Metastatic Pancreatic Carcinoma in the Ovary (tissue), 1 donor: ENCODE measurements around a stretch of chr3.

- PRO-cap = no peak
These were observed 35.1 kb upstream of the P3H2 start for GRCh38 chr3:190155609-190156381.

DNA sequence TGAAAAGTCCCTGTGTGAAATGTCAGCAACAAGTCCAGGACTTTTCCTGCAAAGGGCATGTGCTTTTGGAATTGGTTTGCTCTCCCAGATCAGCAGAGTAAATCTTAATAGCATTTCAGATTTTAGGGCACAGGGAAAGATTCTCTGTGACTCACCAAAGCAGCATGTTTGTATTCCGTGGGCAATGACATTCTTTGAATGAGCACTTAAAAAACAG is 2.0 kb upstream of the CLDN16 start:
- PRO-cap = no peak

GRCh38 chr3:190514976-190515241 is 1.0 kb downstream of the IL1RAP start:
- PRO-cap = no peak

DNA sequence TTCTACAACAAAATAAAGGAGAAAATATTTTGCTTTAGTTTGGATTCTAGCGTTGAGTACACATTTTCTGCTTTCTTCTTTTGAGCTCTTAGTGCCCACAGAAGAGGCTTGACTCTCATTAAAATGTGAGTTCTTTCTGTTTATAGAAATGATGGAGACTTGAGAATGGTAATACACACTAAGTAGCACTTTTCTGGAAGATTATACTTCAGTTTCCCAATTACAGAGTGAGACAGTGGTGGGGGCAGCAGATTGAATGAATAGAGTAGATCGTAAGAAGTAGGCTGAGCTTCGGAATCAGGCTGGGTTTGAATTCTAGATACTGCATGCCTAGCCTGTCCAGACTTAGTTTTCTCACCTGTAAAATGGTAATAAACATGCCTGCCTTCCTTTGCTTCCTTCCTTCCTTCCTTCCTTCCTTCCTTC is 8.0 kb downstream of the IL1RAP start:
- PRO-cap = no peak

- PRO-cap = no peak
These were observed 34.5 kb downstream of the IL1RAP start for GRCh38 chr3:190548406-190548725.

DNA sequence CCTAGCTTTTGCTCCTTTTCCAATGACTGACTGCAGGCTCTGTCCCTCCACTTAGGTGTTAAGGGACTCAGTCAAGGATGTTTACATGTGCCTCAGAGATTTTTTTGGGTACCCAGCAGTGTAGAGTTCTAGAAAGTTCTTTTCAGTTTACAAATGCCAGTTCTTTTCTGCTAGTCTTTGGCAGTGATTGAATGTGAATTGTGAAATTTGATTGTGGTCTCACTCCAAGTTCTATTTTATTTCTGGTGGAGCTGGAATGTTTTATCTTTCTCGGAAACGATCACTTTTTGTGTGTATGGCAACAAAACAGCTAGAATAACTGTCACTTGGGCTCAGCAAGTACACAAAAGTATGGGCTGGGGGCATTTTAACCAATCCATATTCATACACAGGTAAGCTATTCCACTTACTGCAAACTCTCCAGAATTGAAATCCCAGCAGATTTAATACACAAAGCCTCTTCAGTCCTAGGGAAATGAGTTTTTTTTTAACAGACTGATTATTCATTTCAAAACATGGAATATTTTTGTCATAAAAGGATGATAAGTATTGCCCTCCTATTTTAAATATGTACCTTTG is 60.7 kb downstream of the IL1RAP start:
- PRO-cap = no peak

GRCh38 chr3:190618639-190619034 is 104.8 kb downstream of the IL1RAP start:
- PRO-cap = no peak

GRCh38 chr3:190678082-190678406 is 164.2 kb downstream of the IL1RAP start:
- PRO-cap = no peak

GRCh38 chr3:190860544-190860988 is 1.9 kb downstream of the GMNC start:
- PRO-cap = no peak

- PRO-cap = no peak
These were observed 30.9 kb upstream of the OSTN start for GRCh38 chr3:191168154-191168427.

- PRO-cap = no peak
These were observed 16.6 kb downstream of the OSTN start for GRCh38 chr3:191215655-191215948.

DNA sequence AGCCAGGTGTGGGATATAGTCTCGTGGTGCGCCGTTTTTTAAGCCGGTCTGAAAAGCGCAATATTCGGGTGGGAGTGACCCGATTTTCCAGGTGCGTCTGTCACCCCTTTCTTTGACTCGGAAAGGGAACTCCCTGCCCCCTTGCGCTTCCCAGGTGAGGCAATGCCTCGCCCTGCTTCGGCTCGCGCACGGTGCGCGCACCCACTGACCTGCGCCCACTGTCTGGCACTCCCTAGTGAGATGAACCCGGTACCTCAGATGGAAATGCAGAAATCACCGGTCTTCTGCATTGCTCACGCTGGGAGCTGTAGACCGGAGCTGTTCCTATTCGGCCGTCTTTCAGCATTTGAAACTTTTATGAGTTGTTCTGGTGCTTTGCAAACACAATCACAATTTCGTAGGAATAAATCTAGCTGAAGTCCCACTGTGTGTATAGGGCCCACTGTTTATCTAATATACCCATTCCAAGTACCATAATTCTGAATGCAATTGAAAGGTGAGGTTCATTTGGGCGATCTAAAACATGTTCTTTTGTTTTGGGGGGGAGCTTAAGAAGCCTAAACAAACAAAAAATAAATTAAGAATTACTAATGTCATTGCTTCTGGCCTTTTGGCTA is 572.2 kb downstream of the FGF12 start:
- PRO-cap = no peak

DNA sequence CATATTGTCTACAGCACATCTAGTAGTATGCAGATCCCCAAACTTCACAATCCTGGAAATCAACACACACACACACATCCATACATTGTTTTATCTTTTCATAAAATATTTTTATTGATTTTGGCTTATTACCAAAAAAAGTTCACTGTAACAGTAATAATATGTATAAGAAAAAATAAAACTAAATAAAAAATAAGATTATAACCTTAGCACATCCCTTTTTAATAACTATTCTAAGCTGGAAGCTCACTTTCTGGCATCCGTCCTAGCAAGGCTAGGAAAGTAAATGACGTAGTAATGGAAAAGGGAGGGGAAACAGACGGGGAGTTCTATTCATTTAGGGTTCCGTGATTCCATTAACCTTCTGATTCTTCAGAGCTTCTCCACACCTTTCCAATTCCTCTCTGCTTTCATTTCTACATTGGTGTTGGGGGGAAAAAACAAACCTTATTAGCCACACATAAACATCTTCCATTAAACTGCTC is 156.6 kb downstream of the FGF12 start:
- PRO-cap = unidirectional peak, plus-strand start at position 340 of the sequence

DNA sequence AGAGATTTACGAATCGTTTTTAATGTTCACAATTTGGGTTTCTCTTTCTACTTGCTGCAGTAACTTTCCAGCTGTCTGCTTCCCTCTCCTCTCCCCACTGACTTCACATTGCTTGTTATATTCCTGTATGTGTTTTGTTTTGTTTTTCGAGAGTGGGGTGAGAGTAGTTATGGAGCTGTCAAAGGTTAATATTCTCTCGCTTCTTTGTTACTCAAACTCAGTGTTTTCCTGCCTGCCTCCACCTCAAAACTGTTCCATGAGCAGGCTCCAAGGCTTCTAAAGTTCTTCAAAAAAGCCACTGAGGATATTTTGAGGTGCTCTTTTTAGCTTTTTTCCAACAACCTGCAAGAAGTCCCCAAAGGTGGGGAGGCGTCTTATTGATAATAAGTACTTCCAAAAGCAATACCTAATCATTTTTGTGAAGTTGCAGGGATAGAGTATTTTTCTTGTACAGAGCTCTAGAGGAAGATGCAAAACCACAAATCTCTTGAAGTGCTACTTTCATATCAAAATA is 592 bp upstream of the FGF12 start:
- PRO-cap = no peak

DNA sequence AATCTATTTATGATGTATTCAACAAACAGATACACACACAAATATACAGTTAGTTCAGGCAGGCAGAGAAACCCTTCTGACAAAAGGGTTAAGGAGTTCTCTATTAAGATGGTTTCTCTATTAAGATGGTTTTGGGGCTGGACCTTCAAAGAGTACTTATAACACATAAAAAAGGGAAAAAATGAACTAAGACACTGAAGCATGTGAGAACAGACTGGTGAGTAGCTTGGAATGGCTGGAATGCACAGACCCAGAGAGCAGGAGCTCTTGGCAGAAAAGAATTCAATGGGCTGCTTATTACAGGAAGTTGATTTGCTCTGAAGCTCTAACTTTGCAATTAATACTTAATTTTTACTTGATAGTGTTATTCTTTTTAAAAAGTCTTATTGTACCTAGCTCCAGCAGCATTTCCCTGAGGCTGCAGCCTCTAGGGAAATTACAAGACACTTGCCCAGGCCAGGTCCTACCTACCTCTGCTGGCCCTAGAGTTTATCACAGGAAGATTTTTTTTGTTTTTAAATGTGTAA is 28.5 kb downstream of the MB21D2 start:
- PRO-cap = no peak

DNA sequence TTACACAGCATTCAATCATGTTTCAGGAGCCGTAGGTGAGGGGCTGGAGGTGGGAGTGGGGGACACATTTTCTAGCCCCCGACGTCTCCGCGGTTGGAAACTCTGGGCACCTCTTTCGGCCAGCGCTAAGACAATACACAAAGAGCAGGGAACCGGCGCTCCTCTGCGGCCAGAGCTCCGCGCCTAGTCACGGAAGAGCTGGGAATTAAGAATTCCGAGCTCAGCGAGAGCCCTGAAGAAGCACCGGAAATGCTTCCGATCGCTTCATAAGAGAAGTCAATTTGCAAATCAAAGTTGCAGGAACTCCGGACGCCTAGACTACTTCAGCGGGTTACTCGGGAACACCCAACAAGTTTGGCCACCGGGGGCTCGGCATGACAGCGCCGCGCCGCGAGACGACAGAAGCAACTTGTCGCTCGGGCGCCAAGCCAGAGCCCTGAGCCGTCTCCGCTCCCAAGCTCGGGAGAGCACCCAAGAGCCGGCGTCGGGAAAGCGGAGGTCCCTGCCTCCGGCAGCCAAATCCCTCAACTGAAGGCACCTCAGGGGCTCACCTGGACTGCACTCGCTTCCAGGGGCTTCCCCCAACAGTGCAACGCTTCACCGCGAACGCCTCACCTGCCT is 809 bp downstream of the MB21D2 start:
- PRO-cap = unidirectional peak, plus-strand start at position 474 of the sequence

DNA sequence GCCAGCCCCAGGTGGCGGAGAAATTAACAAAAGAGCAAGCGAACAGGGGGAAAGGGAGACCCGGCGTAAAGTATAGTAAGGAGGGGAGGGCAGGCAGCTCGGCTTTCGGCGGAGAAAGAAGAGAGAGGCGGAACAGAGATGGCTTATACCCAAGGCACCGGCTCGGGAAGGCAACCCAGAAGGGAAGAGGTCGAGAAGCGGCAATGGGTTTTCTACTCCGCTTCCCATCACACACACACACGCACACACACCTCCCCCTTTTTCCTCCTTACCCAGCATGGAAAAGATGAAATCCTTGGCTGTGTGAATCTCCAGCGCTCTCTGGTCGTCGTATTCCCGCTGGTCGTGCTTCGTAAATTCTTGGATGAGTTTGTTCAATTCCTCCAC is 305 bp downstream of the MB21D2 start:
- PRO-cap = no peak

DNA sequence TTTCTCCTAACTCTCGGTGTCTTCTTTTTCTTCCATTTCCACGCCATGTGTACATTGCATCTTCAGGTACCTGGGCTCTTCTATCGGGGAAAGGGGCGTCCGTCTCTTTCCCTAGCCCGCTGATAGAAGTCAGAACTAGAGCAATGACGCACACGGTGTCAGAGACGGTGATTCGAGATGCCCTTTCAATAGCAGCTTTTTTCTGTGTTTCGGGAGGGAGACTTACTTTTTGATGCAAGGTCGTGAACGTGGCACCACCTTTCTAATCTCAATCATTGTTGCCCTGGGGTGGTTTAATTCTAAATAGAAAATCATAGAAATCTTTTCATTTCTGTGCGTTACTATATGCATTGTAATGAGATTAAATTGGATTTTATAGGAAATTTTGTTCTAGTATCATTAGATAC is 797 bp downstream of the OPA1 start:
- PRO-cap = unidirectional peak, minus-strand start at position 124 of the sequence

GRCh38 chr3:193742513-193743232 is 149.7 kb downstream of the OPA1 start:
- PRO-cap = no peak

DNA sequence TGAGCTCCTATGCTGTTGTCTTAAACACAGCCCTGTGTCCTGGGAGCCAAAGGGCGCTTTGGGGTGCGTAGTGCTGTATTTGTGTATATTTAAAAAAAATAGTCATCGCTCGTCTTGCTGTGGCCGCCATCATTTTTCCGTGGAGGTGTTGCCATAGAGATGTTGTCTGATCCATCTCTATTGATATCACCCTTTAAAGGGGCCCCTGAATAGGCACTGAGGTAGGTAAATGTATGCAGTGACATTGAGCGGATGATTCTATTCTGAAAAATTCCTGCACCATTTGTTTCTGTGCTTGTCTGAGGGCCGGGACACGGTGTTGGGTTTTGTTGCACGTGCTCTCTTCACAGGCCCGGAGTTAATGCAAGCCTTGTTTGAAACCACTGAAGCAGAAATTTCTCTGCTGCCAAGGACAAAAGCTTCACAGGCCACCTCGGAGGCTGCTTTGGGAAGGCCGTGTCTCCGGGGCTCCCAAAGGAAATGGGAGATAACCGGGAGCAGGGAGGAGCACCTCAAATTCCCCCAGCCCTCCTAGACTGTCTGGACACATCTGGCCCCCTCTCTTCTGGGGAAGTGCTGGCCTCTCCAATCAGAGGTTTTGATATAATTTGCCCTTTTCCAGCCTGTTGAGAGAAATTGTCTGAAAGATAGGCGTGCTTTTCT is 179.3 kb downstream of the OPA1 start:
- PRO-cap = no peak